ENCODE data around the gene CH25H.

- PRO-cap = no peak
Measured at GRCh38 chr10:87945986-87947178, 83.0 kb downstream of the PTEN start.

GRCh38 chr10:87951903-87952793, 88.7 kb downstream of the PTEN start:
- PRO-cap = no peak

DNA sequence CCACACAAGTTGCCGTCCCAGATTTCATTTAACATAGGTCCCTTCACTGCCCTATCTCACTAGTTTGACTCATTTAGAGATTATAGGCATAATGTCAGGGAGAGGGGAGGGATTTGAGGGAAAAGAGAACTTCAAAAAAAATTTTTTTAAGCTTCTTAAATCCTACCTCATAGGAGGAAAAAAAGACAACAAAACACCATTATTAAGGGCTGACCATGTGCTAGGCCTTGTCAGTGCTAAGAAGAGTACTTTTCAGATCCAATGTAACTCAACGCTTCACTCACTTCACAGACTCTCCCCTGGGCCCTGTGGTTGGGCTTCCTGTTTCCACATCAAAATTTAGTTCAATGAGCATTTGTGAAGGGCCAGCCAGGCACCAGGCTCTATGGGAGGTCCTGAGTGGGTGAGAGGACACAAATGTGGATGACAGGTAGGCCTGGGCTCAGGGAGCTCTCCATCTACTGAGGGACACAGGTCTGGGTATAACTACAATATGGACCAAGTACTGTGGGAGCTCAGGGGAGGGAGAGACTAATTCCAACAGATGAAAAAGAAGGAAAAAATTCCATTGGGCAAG, 249.8 kb downstream of the PTEN start:
- PRO-cap = no peak

DNA sequence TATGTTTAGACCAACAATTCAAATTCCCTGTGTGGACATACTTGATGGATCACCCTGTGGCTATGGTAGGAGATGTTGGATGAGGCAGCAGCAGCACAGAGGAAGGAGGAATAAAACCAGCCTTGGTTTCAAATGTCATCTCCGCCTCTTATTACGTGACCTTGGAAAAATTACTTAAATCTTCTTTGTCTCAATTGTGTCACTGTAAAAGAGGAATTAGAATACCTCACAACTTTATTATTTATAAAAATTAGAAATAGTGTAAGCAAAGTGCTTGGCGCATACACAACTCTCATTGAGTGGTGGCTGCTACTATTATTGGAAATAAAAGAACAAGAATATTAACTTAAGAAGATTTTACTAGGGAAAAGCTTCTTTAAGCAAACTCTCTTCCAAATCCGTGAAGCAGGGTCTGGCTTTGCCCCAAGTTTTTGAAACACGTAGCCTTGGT, 283.7 kb downstream of the PTEN start:
- PRO-cap = no peak

GRCh38 chr10:88152774-88153412, 289.5 kb downstream of the PTEN start:
- PRO-cap = no peak

- PRO-cap = no peak
Measured at GRCh38 chr10:88728362-88729004, 22.4 kb downstream of the LIPK start.

DNA sequence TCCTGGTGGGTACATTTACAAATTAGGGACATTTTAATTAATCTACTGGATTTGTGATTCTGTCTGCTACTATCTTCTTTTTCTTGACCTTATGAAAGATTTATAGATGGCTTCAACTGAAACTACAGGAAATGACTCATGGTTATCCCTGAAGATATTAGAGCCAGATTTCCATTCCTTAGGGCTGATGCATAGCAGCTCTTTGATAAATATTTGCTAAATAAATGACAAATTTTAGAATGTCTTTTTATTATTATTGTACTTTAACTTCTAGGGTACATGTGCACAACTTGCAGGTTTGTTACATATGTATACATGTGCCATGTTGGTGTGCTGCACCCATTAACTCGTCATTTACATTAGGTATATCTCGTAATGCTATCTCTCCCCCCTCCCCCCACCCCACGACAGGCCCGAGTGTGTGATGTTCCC, 2.6 kb downstream of the STAMBPL1 start:
- PRO-cap = no peak

DNA sequence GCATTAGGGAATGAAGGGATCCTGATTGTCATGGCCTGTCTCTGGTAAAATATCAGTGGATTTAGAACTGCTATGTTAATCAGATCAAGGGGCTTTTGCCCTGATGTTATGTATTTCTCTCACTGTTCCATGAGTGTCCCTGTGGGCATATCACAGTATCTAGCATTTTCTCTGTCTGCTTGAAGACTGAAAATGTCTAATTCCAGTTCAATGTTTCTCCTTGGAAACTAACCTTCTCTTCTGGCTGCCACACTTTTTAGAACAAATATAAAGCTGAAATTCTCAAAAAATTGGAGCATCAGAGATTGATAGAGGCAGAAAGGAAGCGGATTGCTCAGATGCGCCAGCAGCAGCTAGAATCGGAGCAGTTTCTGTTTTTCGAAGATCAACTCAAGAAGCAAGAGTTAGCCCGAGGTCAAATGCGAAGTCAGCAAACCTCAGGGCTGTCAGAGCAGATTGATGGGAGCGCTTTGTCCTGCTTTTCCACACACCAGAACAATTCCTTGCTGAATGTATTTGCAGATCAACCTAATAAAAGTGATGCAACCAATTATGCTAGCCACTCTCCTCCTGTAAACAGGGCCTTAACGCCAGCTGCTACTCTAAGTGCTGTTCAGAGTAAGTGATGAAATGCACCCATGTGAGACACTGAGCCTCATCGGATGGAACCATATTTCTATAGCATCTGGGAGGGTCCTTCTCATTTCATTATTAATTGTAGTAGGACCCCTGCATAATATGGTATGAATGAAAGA, 33.0 kb downstream of the STAMBPL1 start:
- PRO-cap = no peak

DNA sequence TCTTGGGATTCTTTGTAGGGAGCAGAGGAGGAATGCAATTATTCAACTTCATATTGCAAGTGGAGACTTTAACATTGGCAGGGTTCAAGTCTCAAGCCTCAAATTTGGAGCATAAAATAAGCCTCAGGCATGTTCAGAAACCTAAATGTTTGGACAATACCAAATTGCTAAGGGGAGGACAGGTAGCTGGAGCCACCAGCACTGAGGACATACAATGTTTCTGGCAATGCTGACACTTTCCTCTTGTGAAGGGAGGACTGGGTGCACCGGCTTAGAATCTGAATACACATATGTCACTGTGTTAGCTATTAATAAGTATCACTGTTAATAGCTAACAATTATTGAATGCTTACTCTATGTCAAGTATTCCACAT, 12.2 kb downstream of the ACTA2 start:
- PRO-cap = no peak

GRCh38 chr10:88944845-88945312, 7.7 kb downstream of the ACTA2 start:
- PRO-cap = no peak

DNA sequence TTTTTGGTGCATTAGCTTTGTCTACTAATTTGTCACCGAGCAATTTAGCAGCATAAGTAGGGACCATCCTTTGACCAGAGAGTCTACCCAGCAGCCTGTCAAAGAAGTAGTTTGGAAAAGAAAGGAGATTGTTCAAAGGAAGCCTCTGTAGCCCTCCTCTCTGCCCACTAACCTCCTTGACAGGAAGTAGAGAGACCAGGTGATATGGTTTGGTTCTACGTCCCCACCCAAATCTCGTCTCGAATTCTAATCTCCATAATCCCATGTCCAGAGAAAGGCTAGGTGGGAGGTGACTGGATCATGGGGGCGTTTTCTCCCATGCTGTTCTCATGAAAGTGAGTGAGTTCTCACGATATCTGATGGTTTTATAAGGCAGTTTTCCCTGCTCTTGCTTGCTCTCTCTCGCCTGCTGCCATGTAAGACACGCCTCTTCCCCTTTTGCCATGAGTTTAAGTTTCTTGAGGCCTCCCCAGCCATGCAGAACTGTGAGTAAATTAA, 898 bp upstream of the ACTA2 start:
- PRO-cap = unidirectional peak, plus-strand start at position 395 of the sequence

GRCh38 chr10:88991608-88991939, 976 bp downstream of the FAS start:
- PRO-cap = bidirectional peak, plus-strand start at chr10:88991859, minus-strand start at chr10:88991723; bidirectional peak, plus-strand start at chr10:88992032, minus-strand start at chr10:88991894

GRCh38 chr10:89116240-89116600, 90.9 kb downstream of the CH25H start:
- PRO-cap = no peak

DNA sequence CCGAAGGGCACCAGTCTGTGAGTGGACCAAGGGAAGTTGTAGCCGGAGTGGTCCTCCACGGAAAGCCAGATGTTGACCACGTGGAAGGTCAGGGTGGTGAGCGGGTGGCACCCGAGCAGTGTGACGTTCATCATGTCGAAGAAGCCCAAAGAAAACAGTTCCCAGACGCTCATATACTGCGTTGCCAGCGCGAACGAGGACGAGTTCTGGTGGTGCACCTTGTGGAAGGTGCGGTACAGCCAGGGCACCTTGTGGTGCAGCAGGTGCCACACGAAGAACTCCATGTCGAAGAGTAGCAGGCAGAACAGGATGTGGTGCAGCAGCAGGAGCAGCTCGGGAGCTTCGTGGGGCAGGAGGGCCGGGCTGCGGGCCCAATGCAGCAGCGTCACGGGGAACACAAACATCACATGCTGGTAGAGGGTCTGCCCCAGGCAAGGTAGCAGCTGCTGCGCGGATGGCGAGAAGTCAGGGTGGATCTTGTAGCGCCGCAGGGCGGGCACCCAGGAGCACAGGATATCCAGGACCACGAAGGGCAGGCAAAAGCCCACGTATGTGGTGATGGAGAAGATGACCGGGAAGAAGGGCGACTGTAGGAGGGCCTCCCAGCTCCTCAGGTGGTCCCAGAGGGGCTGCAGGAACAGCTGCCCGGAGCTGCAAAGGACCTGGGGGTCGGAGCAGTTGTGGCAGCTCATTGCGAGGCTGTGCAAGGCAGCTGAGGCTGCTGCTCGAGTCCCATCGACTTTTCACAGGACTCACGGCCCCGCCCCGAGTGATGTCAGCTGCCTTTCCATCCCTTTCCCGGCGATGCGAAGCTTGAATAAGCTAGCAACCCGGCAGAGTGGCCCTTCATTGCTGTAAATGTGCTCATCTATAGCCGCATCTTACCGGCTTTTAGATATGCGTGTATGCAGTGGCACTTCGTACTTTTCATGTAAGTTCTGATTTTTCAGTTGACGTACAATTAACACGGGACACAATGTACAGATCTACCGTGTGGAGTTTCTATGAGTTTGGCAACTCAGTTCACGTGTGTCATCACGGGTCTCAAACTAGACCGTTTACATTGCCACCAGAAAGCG, at the start of gene CH25H:
Gene CH25H (minus strand): TSS at position 717 of the 1,079 bp plus-strand sequence.
- PRO-cap = bidirectional peak, plus-strand start at position 302 of the sequence, minus-strand start at position 316 of the sequence; bidirectional peak, plus-strand start at position 846 of the sequence, minus-strand start at position 682 of the sequence

- PRO-cap = no peak
Measured at GRCh38 chr10:89224566-89225545, 17.7 kb upstream of the CH25H start.

DNA sequence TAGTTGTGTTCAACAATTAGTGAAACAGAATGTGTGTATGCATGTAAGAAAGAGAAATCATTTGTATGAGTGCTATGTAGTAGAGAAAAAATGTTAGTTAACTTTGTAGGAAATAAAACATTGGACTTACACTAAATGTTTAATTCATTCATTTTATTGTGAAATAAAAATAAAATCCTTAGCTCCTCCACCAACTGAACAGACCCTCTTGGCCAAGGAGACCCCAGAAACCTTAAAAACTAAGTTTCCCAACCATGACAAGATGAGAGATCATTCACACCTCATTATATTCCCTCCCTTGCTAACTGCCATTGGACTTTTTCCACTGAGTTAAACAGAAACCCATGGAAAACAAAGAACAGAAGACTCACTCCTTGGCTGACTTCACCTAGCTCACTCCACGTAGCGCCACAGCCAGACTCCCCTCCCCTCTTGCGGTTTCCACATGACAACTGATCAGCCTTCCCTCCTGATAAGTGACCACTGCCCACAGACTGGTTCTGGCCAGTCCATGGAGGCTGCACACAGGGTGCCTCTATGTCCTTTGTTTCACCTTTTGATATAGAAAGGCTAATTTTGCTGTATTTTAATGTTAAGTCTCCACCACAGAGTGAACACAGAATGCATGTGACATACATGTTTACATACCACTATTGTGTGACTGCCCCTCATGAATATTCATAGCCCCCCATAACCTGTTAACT, 10.4 kb upstream of the IFIT5 start:
- PRO-cap = no peak

DNA sequence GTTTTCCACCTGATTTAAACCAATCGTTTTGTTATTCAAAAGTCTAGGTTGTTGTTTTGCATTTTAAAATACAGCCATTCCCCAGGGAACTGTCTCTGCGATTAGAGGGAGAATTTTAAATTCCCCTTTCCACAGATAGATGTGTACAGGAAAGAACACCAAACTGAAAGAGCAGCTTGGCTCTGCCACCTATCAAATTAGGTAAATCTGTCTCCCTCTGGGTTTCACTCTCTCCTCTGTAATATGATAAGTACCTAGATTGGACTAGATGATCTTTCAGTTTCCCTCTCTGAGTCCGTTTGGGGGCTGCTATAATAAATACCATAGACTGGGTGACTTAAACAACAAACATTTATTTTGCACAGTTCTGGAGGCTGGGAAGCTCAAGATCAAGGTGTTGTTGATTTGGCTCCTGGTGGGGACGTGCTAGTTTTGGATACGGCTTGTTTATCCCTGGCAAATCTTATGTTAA, 186.0 kb downstream of the KIF20B start:
- PRO-cap = no peak

DNA sequence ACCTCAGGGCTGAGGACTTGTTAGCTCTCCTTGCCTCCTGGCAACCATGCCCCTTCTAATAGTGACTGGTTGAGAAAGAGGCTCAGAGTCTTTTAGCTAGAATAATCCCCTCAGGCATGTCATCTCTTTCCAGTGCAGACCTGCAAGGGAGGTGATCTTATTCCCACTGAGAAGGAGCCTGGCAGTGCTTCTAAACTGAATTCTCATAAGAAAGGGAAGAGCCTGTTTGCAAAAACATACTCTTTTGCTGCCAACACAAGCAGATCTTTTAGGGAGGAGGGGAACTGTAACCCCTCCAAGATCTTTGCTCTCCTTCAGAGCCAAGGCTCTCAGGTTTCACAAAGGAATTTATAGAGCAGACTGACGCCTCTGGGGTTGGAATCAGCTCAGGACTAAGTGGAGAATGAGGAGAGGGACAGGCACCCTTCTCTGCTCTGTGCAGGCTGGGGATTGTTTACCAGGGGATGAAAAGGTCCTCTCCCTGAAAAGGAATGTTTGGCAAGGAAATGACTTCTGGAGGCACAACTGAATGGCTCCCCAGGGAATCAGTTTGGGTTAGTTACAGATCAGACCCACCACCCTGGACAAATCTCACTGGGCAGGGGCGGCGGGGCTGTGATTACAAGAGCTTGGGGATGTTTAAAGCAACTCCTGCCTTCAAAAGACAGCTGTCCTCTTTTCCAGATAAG, 9.5 kb upstream of the ANKRD1 start:
- PRO-cap = no peak

- PRO-cap = no peak
Measured at GRCh38 chr10:91221824-91222237, 1.4 kb downstream of the PCGF5 start.

GRCh38 chr10:91222495-91223410, 2.3 kb downstream of the PCGF5 start:
- PRO-cap = no peak